ENCODE results near the genes LY9, TSTD1 and ADAMTS4.

DNA sequence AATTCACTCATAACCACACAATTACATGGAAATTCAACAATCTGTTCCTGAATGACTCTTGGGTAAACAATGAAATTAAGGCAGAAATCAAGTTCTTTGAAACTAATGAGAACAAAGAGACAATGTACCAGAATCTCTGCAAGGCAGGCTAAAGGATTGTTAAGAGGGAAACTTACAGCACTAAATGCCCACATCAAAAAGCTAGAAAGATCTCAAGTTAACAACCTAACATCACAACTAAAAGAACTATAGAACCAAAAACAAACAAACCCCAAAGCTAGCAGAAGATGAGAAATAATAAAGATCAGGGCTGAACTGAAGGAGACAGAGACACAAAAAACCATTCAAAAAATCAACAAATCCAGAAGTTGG is 19.0 kb downstream of the CD84 start:
- PRO-cap: no peak
- RAMPAGE, long total RNA, 4 experiments: no peak in any of the 4 experiments

DNA sequence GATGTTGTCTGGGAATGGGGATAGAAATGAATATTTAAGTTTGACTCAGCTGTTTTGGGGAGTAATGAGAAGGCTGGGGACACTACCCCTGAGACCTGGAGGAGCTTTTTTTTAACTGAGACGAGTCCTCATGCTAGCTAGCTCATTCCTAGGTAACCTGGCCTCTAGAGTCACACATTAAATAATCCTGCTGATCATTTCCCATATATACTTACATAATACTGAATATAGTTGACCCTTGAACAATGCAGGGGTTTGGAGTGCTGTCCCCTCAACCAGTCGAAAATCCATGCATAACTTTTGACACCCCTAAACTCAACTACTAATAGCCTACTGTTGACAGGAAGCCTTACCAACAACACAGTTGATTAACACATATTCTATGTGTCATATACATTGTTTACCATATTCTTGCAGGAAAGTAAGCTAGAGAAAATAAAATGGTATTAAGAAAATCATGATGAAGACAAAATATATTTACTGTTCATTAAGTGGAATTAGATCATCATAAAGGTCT is 1.3 kb upstream of the CD84 start:
- PRO-cap: no peak
- RAMPAGE, long total RNA, 4 experiments: no peak in any of the 4 experiments

DNA sequence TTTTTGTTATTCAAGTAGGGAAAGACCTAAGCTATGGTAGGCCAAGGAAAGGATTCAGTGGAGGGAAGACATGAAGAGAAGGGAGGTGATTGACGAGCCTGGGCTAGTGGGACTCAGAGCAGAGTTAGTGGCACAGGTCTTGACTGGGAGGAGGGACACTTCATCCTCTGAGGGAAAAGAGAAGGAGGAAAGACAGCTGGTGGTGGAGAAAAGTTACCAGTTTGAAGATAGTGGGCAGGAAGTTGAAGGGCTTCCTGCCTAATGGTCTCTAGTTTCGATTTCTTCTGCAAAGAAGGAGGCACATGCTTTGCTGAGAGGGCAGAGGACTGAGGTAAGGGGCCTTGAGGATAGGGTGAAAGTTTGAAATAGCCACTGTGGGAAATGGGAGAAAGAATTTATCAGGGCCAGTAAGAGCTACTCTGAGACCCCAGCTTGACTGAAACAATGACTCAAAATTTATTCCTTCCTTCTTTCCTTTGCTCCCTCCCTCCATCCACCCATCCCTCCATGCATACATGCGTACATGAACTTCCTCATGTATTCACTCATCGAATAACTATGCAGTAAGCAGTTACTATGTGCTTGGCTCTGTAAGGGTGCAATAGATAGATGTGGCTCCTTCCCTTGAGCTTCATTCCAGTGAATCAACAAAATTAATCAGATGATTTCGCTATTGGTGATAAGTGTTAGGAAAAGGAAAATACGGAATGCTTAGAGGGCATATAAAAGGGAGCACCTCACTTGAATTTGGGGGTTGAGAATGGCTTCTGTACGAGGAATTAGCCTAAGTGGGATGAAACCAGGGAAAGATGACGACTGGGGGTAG is 4.1 kb downstream of the CD48 start:
- PRO-cap: no peak
- RAMPAGE, long total RNA, 4 experiments: no peak in any of the 4 experiments

DNA sequence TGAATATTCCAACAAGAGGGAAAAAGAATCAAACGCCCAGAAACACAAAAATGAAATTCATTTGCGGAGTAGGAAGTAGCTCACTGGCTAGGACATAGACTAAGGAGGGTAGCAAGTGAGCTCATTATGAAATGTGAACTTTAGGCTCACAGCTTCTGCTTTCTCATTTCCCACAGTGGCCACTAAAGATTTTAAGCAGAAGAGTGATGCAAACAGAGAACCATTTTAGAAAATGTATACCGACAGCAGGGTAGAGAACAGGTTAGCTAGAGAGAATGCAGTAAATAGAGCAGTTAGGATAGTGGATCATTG is 3.5 kb downstream of the CD48 start:
- PRO-cap: no peak
- RAMPAGE, long total RNA, 4 experiments: no peak in any of the 4 experiments

DNA sequence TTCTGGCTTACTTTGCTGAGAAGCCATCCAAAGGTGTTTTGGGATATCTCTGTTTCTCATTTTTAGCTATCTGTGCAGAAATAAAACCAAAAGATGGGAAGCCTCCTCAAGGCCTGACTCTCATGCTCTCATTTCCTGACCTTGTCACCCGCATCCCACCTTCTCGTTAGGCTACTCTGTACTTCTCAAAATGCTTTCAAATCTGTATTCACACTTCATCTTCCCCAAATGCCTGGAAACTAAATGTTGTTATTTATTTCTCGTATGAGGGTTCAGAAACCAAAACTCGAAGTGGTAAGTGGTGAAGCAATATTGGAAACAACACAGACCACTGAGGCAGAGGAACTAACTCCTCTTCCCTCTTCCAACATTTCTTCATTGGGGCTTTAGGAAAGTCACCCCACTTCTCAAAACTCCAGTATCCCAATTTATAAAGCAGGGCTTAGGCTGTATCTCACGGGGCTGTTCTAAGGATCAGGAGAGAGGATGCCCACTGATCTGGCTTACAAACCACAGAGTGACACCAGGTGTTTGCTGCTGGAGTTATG is 3.4 kb downstream of the SLAMF7 start:
- PRO-cap: bidirectional peak, plus-strand start at position 326 of the sequence, minus-strand start at position 168 of the sequence
- RAMPAGE, long total RNA, 4 experiments: no peak in any of the 4 experiments

DNA sequence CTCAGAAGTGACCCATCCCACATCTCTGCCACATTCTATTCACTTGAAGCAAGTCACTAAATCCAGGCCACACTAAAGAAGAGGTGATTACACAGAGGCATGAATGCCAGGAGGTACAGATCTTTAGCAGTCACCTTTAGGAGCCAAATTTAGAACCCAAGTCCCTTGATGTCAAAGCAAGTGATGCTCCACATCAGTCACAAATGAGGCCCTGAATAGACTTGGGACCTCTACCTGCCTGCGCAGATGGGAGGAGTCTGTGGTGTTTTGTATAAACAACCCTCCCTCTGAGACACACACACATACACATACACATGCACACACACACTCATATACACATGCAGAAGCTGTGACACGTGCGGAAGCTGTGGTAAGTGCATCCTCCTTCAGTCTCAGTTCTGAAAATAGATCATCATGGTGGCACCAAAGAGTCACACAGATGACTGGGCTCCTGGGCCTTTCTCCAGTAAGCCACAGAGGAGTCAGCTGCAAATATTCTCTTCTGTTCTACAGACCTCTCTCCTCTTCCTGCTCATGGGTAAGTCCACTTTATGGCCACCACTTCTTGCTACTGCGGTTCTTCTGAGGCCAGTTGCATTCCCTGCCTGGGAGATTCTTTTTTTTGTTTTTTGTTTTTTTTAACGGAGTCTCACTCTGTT is at the start of gene LY9:
Gene LY9, plus strand, starts transcription at position 401 of the 659 bp plus-strand sequence.
- PRO-cap: bidirectional peak, plus-strand start at position 407 of the sequence, minus-strand start at position 204 of the sequence
- RAMPAGE, long total RNA, 4 experiments: start-site peak on the plus strand in 3 of 4 experiments, centred at positions 368 to 436 of the sequence, 6 to 64 reads per replicate

DNA sequence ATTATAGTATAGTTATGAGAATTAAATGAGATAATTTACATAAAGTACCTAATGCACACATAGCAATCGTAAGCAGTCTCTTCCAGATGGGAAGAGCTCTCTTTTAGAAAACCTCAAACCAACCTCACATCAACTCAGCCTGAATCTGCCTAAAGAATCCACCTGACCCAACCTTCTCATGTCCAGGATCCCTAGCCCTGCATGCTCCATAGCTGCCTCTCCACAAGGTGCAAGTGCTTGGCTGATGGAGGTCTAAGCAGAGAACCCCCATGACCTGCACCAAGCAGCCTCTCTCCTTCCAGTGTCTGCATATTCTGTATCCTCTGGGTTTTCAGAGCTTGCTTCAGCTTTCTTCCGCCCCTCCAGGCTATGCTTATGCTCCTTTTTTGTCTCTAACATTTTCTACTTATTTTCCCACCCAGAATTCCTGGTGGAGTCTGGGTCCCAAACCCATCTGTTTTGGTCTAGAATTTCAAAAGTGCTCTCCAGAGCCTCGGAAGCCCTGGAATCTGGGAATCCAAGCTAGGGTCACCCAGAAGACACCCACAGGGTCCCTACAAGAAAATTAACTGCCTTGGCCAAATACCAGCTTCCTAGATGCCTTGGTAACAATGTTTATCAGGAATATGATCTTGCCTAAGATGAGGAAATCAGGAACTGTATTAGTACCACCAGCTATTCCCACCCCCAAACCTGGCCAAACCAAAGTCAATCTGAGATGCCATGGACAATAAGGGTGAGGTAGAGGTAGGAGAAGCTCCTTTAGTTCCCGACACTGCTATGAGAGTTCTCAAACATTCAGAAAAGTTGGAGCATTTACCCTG is 2.6 kb downstream of the LY9 start:
- PRO-cap: no peak
- RAMPAGE, long total RNA, 4 experiments: no peak in any of the 4 experiments

GRCh38 chr1:161016488-161017053 is 4.4 kb downstream of the F11R start:
- PRO-cap: unidirectional peak, minus-strand start at chr1:161016747
- RAMPAGE, long total RNA, 4 experiments: no peak in any of the 4 experiments

DNA sequence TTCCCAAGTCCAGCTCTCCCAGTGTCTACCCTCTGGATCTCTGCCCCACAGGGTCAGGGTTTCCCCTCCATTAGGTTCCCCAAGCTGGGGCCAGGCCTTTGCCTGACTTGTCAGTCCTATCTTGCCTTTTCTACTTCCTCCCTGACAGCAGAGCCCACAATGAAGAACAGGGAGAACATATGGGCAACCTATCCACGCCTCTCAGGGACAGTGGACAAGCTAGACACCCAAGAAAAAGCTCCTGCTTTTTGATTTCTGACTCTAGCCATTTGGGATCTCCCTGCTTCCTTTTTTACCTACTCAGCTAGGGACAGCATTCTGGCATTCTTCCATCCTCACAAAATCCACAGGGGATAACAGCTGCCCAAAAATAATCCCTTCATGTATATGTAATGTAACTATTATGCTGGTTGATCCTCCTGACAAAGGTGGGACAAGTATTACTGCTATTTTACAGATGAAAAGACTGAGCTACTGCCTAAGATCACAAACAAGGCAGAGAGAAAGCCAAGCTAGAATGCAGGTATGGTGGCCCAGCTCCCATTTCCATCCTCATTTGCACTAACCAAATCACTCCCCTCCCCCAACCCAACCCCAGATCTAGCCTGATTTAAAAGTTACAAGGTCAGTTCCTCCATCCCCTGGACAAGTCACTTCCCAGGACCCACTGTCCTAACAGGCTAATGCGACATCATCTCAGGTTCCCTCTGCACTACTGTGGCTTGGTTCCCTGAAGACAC is 2.6 kb downstream of the F11R start:
- PRO-cap: no peak
- RAMPAGE, long total RNA, 4 experiments: start-site peak on the minus strand in 1 of 4 experiments, centred at position 183 of the sequence, 8 reads per replicate

- PRO-cap: no peak
- RAMPAGE, long total RNA, 4 experiments: no peak in any of the 4 experiments
Measured at GRCh38 chr1:161022032-161022454, 1.1 kb upstream of the F11R start.

DNA sequence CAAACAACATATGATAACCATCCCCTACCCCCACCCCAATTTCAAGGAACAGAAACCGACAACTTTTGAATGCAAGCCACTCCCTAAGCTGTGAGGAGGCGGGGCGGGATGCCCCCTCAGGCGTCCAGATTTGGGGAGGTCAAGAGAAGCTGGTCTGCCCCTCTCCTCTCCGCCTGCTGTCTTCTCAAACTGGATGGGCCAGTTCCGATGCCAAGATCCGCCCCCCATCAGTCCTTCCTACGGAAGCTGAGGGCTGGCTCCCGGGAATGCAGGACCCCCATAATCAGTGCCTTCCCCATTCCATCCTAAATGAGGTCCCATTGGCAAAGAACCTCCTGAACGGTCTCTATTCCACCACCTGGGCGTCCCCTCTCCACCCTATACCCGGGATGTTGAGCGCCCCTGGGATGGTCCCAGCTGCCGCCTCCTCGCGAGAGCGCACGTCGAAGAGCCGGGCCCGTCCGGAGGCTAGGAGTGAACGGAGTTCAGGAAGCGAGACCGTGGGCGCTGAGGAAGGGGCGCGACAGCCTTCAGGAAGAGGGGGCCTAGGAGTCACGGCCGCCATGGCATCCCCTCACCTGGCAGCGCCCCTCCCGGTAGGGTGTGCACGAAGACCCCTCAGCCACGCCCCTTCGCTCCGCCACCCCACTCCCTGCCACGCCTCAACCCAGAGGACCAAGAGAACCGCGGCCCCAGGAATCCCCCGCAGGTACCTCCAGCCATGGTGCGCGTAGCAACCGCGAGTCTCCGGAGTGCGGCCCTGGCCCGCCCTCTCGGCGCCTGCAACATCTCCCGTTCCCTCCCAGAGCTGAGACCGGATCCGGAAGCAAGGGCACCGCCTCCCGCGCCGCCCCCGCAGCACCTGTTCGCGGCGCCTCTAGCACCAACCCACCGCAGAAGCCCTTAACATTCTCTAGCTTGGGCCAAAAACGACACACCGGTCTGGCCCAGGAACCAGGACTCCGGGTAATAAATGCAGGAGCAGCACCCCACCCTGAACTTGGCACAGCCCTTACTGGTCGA is at the start of gene TSTD1:
Gene TSTD1, minus strand, starts transcription at position 798 of the 1,023 bp plus-strand sequence.
- PRO-cap: bidirectional peak, plus-strand start at position 201 of the sequence, minus-strand start at position 175 of the sequence; bidirectional peak, plus-strand start at position 495 of the sequence, minus-strand start at position 459 of the sequence; bidirectional peak, plus-strand start at position 906 of the sequence, minus-strand start at position 754 of the sequence
- RAMPAGE, long total RNA, 4 experiments: start-site peak on the minus strand in 4 of 4 experiments, centred at positions 772 to 937 of the sequence, 84 to 1,520 reads per replicate

DNA sequence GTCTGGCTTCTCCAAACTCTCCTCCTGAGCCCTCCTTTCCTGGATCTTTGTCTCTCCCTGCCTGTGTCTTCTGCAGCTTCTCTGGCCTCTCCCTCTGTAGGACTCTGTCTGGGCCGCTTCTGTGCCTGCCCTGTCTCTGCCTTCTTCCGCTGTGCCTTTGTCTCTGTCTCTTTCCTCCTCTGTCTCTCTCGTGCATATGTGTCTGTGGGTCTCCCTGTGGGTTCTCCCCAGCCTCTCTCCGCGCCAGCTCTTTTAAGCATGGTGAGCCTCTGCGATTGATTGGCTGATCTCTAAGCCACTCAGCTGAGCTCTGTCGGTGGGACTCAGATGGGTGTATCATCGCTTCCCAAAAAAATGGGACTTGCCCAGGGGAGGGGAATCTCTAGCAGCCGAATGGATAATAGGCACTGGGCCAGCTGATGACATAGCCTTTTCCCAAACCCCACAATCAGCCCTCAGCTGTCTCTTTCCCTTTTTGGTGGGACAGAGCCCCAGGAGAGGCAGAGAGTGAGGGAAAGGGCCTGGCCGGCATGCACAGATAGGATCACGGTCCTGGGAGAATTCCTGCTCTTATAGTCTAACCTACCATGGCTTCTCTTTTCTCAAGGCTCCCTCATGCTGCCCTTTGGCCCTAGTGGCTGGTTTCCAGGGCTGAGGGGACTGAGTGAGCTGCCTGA is at the start of gene ADAMTS4:
Gene ADAMTS4, minus strand, starts transcription at position 228 of the 677 bp plus-strand sequence.
- PRO-cap: bidirectional peak, plus-strand start at position 503 of the sequence, minus-strand start at position 226 of the sequence
- RAMPAGE, long total RNA, 4 experiments: start-site peak on the minus strand in 1 of 4 experiments, centred at position 168 of the sequence, 157 reads per replicate

- PRO-cap: bidirectional peak, plus-strand start at chr1:161217269, minus-strand start at chr1:161216989
- RAMPAGE, long total RNA, 4 experiments: no peak in any of the 4 experiments
Measured at GRCh38 chr1:161216643-161217934, 2.0 kb downstream of the FCER1G start.

GRCh38 chr1:161310054-161310657 is 388 bp upstream of the MPZ start:
- PRO-cap: no peak
- RAMPAGE, long total RNA, 4 experiments: no peak in any of the 4 experiments

GRCh38 chr1:161351424-161352213 is 16.1 kb downstream of the CFAP126 start:
- PRO-cap: no peak
- RAMPAGE, long total RNA, 4 experiments: no peak in any of the 4 experiments

- PRO-cap: no peak
- RAMPAGE, long total RNA, 4 experiments: start-site peak on the plus strand in 1 of 4 experiments, at chr1:161363281-161363396 at its widest, 7 reads per replicate
Measured at GRCh38 chr1:161362950-161363569, 4.6 kb downstream of the CFAP126 start.

DNA sequence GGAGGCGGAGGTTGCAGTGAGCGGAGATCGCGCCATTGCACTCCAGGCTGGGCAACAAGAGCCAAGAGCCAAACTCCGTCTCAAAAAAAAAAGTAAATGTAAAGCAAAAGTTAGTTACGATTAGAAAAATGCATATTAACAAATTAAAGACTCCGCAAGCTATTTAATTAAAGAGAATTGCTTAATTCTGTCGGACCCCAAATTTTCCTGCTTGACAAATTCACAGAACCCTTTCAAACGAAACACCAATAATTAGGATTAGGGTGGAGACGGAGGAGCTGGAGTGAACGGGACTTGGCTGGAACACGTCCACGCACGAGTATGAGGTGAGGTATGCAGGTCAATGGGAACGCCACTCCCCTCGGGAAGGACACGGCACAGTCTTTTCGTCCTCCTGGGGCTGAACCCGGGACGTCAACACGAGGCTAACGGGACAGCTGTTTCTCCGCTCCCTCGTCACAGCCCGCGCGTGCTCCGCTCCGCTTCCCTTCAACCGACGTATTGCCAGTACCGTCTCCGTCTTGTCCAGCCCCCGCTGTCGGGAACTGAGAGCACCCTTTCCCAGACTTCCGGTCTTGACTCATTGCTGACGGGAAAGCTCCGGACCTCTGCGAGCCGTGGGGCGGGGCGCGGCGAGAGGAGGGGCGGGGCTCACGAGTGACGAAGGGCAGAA is 21.9 kb upstream of the CFAP126 start:
- PRO-cap: bidirectional peak, plus-strand start at position 358 of the sequence, minus-strand start at position 307 of the sequence; bidirectional peak, plus-strand start outside the sequence, minus-strand start at position 523 of the sequence
- RAMPAGE, long total RNA, 4 experiments: no peak in any of the 4 experiments

GRCh38 chr1:161524764-161525921 is 803 bp downstream of the HSPA6 start:
- PRO-cap: no peak
- RAMPAGE, long total RNA, 4 experiments: no peak in any of the 4 experiments

DNA sequence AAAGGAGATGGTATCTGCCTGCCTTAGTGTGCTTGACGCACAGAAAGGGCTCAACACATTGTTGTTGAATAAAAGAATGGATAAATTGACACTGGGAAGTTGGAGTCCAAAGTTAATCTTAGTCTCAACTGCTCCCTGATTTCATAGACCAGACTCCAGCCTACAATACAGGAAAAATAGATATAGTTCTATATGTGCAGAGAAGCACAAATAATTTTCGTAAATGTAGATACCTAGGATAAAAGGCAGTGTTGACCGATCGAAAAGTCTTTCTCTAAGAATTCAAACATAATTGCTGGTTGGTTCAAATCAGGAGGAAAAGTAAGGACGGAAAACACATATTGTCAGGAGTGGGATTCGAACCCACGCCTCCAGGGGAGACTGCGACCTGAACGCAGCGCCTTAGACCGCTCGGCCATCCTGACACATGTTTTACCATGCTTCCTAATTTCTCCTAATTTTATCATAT is 5.7 kb downstream of the HSPA6 start:
- PRO-cap: no peak
- RAMPAGE, long total RNA, 4 experiments: no peak in any of the 4 experiments

DNA sequence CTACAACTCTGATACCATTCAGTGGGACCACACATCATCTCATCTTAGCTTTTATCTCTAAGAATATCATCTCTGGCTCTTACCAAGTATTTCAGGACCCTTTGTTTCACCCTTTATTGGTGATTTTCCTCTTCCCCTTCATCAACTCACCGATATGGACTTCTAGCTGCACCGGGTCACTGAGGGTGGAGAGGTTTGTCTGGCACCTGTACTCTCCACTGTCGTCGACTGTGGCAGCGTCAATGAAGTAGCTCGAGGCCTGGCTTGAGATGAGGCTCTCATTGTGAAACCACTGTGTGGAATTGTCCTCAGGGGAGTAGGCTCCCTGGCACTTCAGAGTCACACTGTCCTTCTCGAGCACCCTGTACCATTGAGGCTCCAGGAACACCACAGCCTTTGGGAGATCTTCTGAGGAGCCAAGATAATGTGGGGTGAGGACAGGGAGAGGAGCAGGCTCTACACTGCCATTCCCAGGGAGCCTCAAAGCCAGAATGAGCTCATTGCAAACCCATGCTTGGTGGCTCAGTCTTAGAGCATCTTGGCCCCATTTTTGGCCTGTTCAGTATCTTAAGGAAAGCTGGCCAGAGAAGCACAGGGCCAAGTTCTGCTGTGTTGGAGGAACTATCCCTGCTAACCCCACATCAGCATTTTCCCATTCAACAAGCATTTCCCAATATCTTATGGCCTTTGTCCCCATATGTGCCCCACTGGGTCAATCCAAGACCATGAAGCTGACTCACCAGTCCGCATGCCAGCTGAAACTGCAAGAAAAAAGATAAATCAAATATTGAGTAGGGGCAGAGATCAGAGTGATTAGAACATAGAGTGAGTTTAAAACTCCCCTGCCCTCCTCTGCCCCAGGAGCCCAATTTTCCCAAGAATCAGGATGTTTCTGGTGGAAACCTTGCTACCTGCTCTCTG is 1.1 kb downstream of the FCGR3A start:
- PRO-cap: no peak
- RAMPAGE, long total RNA, 4 experiments: start-site peak on the minus strand in 1 of 4 experiments, centred at position 430 of the sequence, 5 reads per replicate